Choroid plexus epithelial cell (primary cell): ENCODE measurements around a stretch of chr4.

DNA sequence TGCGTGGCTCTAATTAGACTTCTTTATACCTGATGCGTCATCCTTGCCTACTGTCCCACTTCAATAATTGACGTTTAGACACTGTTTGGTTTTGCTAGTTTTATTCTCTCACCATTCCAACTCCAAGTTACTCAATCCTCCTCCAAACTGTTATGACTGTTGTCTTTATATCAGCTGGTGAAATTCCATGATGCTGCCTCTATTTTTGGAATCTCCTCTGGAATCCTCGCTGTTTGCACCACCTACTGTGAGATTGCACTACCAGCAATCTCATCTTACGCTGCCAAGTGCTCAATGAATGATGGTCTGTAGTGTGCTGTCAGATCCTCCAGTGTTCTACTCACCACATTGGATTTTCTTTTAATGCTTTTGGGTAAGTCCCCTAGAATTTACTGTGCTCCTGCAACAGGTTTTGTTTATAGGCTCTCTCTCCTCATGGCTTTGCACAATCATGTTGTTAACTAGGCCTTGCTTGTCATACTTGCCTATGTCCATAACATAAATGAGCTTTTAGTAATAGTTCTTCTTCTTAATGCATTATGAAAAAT, 13.2 kb upstream of the PCDH18 start:
- RRBS: no CpG with 5 or more reads among the region's 5 CpGs

GRCh38 chr4:139017897-139018154, 2.2 kb downstream of the NOCT start:
- RRBS: no CpG with 5 or more reads among the region's 2 CpGs

GRCh38 chr4:139140767-139141614, 36.0 kb downstream of the ELF2 start:
- RRBS: no CpG with 5 or more reads among the region's 2 CpGs

GRCh38 chr4:139278344-139278758, 1.7 kb downstream of the MGARP start:
- RRBS: no CpG with 5 or more reads among the region's 16 CpGs

DNA sequence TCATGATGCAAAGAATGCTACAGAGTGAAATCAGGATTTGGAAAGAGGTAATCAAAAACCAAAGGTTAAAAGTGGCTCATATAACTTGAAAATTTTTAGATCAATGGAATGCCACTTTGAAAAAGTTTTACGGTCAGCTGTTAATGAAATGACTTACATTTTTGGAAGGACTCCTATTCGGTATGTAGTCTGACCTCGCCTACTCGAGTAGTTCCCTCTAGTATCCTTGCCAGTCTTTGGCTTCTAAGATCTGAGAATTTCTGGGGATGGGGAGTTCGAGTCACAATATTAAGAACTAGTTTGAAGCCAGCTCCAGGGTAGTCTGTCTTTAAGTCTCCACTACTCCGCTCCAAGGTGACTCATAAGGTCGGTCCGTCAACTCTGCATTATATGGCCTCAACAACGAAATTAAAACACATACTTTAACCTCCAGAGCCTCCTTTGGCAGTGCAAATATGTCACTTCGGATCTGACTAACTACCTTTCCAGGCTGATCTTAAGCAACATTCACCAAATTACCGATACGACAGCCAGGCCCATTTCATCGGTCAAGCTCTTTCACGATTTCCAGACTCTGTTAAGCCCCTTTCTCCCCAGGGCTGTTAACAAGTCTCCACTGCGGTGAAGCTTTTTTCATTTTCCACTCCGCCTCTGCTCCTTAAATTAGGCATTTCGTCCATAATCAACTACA, 715 bp upstream of the NAA15 start:
- RRBS: no CpG with 5 or more reads among the region's 17 CpGs

DNA sequence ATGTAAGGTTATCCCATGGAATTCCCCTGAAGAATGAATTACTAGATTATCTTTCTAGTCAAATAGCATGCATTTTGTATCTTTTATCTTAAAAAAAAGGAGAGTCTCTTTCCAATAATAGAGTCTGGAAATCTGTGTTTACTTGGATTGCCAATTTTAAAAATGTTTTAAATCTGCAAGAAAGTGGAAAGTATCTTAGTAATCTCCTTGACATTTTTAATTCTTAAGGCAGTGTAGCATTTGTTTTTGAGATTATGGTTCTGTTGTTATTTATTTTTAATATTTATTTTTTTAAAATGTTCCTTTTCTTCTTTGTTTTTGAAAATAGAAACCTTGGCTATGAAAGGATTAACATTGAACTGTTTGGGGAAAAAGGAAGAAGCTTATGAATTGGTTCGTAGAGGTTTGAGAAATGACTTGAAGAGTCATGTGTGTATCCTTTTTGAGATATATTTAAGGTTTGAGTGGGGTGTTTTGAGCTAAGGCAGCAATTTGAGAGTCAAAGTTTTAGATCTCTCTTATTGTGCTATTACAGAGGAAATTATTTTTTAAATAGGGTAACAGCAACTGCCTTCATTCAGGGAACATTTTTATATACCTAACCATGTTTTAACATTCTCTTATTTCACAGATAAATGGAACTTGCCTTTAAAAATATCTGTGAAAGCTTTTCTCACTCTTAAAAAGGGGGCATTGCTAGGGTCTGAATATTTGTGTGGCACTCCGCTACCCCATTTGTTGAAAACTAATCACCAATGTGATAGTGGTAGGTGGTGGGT, 34.4 kb upstream of the NDUFC1 start:
- RRBS: no CpG with 5 or more reads among the region's 2 CpGs

GRCh38 chr4:139531346-139531642, 24.7 kb downstream of the SETD7 start:
- RRBS: no CpG with 5 or more reads among the region's 6 CpGs

- RRBS: no CpG with 5 or more reads among the region's 2 CpGs
Observed at GRCh38 chr4:139535355-139535832, 20.6 kb downstream of the SETD7 start.

DNA sequence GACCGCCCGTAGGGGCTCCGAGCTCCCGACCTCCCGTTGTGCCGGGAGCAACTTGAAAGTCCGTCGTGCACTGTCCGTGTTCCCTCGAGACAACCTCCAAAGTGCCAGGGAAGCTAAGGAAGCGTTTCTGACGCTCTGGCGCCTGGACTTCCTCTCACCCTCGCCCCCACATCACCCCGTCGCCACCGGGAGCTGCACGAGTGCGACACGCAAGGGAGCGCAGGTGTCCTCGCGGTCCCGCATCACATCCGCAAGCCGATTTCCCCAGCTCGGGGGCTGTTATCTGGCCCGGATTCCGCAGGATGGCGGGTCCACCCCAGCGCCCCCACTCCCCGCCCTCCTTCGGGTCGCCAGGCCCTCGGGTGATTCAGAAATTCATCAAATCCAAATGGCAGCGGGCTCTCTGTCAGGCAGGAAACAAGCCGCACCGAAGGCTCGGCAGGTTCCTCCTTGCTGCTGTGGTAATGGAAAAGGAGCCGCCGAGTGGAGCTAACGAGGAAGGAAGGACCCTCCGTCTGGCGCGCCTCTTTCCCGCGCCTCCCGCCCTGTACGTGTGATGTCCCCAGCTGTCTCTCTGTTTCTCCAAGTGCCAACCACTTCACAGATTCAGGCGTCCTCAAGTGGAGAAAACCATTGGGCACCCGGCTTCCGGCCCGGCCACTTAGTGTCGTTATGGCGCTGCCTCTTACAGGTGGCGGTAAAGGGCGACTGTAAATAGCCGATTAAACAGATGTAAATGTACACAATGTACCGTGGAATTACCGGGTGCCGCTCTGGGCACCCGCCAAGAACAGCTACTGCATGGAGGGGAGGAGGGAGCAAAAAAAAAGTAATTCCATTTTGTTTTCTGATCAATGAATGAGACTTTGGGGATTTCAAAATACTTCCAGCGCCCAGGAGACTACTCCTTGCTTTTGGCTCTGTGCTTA, 936 bp upstream of the SETD7 start:
- RRBS: 3% methylated on average over 13 of the region's 63 CpGs

DNA sequence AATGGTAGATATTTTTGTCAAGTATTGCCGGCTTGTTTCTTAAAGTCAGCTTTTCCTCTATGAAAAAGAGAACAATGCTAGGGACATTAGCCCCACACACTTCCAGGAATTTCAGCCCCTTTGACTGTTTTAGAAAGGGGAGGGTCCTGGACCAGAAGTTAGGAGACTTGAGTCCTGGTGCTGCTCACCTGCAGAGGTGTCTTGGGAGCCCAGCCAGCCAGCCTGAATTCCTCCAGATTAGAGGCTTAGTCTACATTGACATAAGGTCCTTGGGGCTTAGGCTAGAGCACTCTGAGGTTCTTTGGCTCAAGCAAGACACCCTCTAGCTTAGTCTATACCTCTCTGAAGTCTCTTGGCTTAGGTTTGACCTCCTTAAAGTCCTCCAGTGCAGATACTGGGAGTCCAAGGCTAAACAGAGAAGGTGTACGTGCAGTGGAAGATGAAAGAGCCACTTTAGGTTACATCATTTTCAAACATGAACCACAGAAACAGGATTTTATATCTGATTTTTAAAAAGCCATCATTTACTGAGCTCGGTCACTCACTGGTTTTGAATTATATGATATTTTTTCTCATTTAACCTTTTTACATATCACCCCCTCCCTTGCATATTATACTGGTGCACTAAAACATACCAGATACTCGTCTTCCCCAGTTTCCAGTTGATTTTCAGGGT, 1.7 kb upstream of the SETD7 start:
- RRBS: no CpG with 5 or more reads among the region's 4 CpGs

DNA sequence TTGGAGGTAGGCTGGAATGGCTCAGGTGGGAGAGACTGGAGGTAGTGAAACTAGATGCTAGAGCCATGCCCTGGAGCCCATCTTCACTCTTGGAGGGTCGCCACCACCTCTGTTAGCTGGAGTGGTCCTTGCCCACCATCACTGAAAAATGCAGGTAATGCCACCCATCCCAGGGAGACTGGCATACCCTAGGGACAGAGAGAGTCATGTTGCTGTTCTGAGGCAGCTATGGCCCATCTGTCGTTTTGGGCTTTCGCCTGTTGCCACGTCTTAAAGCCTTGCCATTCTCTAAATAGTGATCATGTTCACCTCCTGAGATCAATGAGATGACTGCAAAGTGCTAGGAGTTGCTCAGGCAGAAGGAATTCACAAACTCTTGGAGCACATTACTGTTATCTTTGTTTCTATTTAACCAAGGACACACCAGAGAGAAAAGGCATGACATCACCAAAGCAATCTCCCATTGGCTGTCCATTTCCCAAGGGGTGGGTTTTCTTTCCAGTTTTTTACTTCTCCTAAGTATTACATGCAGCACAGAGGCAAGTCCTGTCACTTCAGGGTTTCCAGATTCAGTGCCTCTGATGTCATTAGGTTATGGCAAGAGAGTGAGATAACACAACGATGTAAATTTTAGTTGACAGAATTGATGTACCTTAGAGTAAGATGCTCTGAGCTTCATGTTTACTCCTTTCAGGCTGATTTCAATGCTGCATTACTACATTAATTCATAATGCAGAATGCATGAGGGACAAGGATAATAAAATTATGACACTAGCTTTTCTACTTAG, 37.1 kb upstream of the SETD7 start:
- RRBS: no CpG with 5 or more reads among the region's 5 CpGs

- RRBS: 61% methylated on average over 9 of the region's 29 CpGs
Observed at GRCh38 chr4:139633097-139633992, 32.3 kb upstream of the MGST2 start.

GRCh38 chr4:139770353-139770755, 104.7 kb downstream of the MGST2 start:
- RRBS: no CpG with 5 or more reads among the region's 4 CpGs

- RRBS: no CpG with 5 or more reads among the region's 8 CpGs
Observed at GRCh38 chr4:139786832-139787439, 121.3 kb downstream of the MGST2 start.

- RRBS: no CpG with 5 or more reads among the region's 4 CpGs
Observed at GRCh38 chr4:139901376-139901839, 235.8 kb downstream of the MGST2 start.

GRCh38 chr4:139975804-139976489, 178.0 kb downstream of the MAML3 start:
- RRBS: no CpG with 5 or more reads among the region's 1 CpG

GRCh38 chr4:140092796-140093232, 61.2 kb downstream of the MAML3 start:
- RRBS: no CpG with 5 or more reads among the region's 4 CpGs

GRCh38 chr4:140095408-140096510, 58.2 kb downstream of the MAML3 start:
- RRBS: no CpG with 5 or more reads among the region's 12 CpGs

DNA sequence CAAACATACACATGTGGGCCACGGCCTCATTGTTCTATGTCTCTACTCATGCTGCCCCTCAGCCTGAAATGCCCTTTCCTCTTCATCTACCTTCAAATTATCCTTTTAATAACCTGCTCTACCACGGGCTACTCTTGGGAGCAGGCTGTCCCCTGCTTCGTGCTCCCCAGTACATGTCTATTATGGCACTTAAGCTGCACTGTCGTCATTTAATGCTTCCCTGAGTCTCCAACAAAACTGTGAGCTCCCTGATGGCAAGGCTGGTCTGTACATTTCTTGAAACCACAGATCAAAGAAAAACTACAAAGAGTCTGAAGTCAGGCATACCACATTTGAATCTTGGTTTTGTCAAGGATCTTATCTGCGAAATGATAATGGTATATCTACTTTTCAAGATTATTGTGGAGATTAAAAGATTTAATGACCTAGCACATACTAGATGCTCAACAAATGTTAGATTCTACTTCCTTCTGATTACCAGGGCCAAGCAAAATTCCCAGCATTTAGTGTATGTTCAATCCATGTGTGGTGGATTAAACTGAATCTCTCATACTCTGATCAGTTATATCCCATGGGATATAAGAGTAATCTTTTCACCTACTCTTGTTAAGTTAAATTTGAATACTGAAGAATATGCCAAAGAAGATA, 45.7 kb downstream of the MAML3 start:
- RRBS: no CpG with 5 or more reads among the region's 5 CpGs

DNA sequence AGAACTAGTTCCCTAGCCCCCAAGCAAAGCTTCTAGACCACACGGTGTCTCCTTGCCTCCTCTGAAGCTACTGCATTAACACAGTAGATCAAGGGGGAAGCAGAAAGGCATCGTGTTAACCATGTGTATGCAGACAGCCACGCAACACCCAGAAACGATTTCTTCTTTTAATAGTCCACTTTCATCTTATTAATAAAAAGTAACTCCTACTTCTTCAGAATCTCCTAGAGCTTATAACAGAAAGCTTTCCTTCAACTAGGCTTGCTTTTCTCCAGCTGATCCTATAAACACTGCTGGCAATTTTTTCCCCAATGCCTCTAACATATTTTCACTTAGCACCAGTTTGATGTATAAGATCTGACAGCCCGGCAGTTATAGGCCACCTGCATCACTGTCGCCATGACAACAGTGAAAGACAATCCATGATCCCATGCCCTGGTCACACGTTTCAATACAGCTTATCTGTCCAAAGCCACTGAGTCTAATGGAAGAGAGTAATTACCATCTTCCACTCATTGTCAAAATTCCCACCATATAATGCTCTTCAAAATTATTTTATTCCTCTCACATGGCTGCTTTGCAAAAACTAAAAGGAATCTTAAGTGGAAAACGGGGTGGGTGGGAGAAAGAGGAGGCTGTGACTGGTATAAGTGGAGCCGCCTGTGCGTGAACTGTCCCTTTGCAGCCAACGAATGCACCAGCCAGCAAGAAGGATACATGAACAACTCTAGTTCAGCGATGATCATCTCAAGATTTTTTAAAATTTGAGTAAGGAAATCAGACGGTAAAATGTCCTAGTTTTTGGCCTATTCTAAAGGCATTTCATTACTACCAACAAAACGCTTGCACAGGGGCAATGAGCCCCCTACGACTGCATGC, 44.3 kb downstream of the MAML3 start:
- RRBS: no CpG with 5 or more reads among the region's 15 CpGs